Urinary bladder (tissue), 3 donors: ENCODE results near the genes BCLAF3, EIF1AX, SMS, DDX53, PCYT1B and PPP4R3C.

GRCh38 chrX:19990667-19991426 is at the start of gene BCLAF3:
Gene BCLAF3, minus strand, starts transcription at chrX:19991061.
- PRO-cap, result unidirectional peak, minus-strand start at chrX:19990786; unidirectional peak, minus-strand start at chrX:19991061
- RAMPAGE, long total RNA, result no peak

- PRO-cap, result bidirectional peak, plus-strand start at chrX:20141931, minus-strand start at chrX:20141835; bidirectional peak, plus-strand start at chrX:20142120, minus-strand start at chrX:20141987
- RAMPAGE, long total RNA, result start-site peak on the minus strand at chrX:20141798-20141846, 994 and 62 reads in 2 replicates
These were observed at the start of gene EIF1AX for GRCh38 chrX:20141591-20142275. Gene EIF1AX, minus strand, starts transcription at chrX:20141838.

GRCh38 chrX:20188864-20189664 is 47.4 kb upstream of the EIF1AX start:
- PRO-cap, result no peak
- RAMPAGE, long total RNA, result no peak

GRCh38 chrX:20218680-20219458 is 47.8 kb downstream of the RPS6KA3 start:
- PRO-cap, result bidirectional peak, plus-strand start at chrX:20219014, minus-strand start at chrX:20218923
- RAMPAGE, long total RNA, result no peak

DNA sequence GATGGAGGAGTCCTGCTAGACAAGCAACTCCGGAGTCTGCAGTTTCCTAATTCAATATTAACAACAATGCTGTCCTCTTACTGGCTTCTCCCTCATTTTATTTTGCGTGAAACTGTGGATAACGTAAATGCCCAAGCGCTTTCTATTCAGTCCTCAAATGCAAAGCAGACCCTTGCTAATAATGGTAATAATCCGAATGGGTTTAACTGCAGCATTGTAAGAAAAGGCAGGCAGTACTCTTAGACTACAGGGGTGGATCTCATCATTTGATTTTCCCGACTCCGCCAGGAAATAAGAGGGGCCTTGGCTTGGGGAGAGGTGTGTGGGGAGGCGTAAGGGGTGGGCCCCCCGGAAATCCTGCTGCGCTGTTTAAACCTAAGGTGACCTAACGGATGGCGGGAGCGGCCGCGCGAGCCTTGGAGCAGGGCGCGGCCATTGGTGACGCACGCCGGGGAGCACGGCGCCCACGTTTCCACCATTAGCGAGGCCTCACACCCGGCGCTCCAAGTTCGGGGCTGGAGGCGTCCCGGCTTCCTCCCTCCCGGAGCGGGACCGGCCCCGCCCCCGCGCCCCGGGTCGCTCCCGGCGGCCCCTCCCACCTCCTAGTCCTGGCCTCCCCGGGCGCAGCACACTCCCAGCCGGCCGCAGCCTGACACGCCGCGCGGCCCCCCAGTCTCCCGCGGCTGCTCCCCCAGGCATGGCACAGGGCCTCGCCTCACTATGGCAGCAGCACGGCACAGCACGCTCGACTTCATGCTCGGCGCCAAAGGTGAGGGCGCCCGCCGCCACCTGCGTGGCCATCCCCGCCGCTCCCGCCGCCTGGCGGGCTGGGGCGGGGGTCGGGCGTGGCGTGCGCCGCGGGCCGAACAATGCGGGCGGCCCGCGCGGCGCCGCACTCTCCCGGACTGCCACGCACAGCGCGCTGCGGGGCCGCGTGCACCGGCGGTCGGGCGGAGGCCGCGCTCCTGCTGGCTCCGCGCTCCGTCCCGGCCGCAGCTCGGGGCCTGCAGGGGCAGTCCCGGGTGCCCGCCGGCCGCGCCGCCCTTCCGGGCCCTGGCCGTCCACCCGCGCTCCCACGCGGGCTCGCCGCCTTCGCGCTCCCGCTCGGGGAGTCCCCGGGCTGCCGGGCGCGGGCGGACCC is at the start of gene SMS:
TSS of gene SMS (plus strand) at position 605 of the 1,141 bp plus-strand sequence.
- PRO-cap, result bidirectional peak, plus-strand start at position 631 of the sequence, minus-strand start at position 480 of the sequence
- RAMPAGE, long total RNA, result start-site peak on the plus strand centred at position 638 of the sequence, 86 bp wide, 2,467 and 1,194 reads in 2 replicates

DNA sequence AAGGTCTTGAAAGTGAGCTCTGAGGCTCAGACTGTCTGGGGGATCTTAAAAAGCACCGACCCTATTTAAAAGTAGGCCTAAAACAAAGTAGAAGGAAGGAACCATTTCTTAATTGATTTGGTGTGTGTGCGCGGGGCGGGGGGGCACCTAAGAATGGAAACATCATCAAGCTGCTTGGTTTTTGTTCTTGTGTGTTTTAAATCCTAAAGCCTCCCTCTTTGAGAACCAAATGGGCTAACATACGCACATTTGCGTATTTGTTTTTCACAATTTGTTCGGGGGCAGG is 80.8 kb downstream of the CBLL2 start:
- PRO-cap, result no peak
- RAMPAGE, long total RNA, result no peak

- PRO-cap, result no peak
- RAMPAGE, long total RNA, result no peak
These were observed 309.7 kb upstream of the DDX53 start for GRCh38 chrX:22690017-22690521.

- PRO-cap, result no peak
- RAMPAGE, long total RNA, result no peak
These were observed at the start of gene DDX53 for GRCh38 chrX:22999448-23000052. Gene DDX53, plus strand, starts transcription at chrX:22999960.

DNA sequence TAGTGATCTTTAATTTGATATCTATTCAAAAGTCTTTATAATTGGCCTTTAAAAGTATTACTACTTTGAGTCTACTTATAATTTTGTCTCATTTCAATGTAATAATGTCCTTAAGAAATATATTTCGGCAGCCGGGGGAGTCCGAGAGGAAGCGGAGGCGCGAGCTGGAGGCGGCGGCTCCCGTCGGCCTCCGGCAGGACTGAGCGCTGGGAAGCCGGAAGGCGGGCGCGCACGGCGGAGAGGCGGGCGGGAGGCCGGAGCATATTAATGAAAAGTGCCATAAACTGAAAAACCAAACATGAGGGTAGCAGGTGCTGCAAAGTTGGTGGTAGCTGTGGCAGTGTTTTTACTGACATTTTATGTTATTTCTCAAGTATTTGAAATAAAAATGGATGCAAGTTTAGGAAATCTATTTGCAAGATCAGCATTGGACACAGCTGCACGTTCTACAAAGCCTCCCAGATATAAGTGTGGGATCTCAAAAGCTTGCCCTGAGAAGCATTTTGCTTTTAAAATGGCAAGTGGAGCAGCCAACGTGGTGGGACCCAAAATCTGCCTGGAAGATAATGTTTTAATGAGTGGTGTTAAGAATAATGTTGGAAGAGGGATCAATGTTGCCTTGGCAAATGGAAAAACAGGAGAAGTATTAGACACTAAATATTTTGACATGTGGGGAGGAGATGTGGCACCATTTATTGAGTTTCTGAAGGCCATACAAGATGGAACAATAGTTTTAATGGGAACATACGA is 75.9 kb downstream of the DDX53 start:
- PRO-cap, result no peak
- RAMPAGE, long total RNA, result no peak

DNA sequence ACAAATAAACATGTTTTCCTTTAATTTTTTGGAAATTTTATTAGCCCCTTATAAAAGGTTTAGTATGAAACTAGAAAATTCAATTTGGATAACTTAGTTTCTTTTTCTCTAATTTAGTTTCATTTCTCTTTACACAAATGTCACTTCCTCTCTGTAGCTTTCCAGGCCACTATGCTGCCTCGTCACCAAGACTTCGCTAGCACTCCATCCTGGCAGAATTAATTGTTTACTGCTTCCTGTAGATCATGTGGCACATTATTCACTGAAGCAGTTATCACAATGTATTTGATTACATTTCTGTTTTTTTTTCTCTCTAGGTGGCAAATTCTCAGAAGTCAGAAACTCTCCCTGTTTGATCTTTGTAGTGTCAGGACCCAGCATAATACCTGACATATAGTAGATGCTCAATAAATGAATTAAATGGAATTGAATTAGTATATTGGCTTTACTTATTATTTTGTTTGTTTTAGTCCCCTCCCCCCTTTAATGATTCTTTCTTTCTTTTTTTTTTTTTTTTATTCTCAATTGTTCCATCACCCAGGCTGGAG is 9.3 kb upstream of the SAT1 start:
- PRO-cap, result no peak
- RAMPAGE, long total RNA, result no peak

- PRO-cap, result no peak
- RAMPAGE, long total RNA, result no peak
These were observed 4.1 kb downstream of the SAT1 start for GRCh38 chrX:23787077-23787400.

DNA sequence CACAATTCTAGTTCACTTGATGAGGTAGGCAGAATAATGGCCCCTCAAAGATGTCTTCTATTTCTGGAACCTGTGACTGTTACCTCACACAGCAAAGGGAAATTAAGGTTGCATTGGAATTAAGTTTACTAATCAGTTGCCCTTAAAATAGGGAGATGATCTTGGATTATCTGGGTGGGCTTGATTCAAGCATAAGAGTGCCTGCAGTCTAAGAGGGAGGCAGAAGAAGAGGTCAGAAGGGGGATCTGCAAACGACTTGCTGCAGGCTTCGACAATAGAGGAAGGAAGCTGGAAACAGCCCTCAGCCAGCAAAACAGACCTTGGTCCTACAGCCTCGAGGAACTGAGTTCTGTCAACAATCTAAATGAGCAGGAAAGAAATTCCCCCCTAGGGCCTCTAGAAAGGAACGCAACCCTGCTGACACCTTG is 61.3 kb downstream of the SAT1 start:
- PRO-cap, result no peak
- RAMPAGE, long total RNA, result no peak

- PRO-cap, result no peak
- RAMPAGE, long total RNA, result no peak
These were observed 28.1 kb downstream of the APOO start for GRCh38 chrX:23879592-23879988.

- PRO-cap, result bidirectional peak, plus-strand start at chrX:24025484, minus-strand start at chrX:24025289
- RAMPAGE, long total RNA, result no peak
These were observed 1.9 kb downstream of the KLHL15 start for GRCh38 chrX:24025215-24025398.

DNA sequence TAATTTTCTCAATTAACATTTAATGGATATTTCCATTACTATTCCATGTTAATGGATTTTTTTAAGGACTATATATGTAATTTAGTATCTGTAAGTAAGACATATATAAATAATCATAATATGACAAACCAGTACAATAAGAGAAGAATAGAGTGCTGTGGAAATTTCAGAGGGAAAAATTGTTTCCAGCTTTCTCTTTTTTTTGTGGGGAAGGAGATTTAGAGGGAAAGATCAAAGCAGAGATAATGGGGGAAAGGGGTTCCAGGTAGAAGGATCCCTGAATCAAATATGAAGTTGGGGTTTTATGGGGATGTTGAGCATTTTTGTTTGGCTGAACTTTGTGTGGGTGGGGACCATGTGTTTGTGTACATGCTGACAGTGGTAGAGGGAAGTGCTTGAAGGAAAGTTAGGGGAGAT is 21.5 kb downstream of the ZFX start:
- PRO-cap, result no peak
- RAMPAGE, long total RNA, result no peak

- PRO-cap, result no peak
- RAMPAGE, long total RNA, result no peak
These were observed at the start of gene PCYT1B for GRCh38 chrX:24646500-24647631. Gene PCYT1B, minus strand, starts transcription at chrX:24647347.

GRCh38 chrX:25012696-25013448 is 2.9 kb downstream of the ARX start:
- PRO-cap, result no peak
- RAMPAGE, long total RNA, result no peak

GRCh38 chrX:27463038-27463606 is at the start of gene PPP4R3C:
Gene PPP4R3C, minus strand, starts transcription at chrX:27463341.
- PRO-cap, result no peak
- RAMPAGE, long total RNA, result no peak

DNA sequence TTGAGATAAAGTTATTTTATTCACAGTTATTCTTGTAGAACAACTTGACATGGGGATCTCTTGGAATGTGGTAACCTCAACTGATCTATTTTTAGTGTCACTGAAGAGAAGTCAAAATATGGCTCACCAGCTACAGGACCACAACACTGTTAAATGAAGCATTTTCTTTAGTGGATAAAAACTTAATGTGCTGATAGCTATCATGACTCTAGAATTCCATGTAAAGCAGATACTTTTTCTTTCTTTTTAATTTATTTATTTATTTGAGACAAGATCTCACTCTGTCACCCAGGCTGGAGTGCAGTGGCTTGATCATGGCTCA is 289.9 kb upstream of the DCAF8L1 start:
- PRO-cap, result no peak
- RAMPAGE, long total RNA, result no peak

DNA sequence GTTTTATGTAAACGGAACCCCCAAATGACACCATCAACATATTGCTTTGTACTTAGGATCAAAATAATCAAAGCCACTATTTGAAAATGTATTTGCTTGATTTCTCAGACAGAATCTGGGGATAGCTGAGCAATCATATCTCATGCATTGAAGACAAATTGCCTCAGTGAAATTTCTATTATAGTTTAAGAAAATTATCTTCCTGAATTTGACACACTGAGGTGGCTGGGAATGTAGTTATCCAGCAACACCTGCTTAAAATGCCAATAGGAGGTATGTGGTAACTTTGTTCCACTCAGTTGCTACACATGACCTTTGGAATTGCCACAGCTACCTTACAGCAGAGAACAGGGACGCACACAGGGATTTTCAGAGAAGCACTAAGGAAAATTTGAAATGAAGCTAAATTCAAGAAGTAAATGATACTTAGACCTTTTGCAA is 264.5 kb downstream of the IL1RAPL1 start:
- PRO-cap, result no peak
- RAMPAGE, long total RNA, result no peak